Colonic mucosa (tissue), 1 donor: ENCODE measurements around a stretch of chr14.

DNA sequence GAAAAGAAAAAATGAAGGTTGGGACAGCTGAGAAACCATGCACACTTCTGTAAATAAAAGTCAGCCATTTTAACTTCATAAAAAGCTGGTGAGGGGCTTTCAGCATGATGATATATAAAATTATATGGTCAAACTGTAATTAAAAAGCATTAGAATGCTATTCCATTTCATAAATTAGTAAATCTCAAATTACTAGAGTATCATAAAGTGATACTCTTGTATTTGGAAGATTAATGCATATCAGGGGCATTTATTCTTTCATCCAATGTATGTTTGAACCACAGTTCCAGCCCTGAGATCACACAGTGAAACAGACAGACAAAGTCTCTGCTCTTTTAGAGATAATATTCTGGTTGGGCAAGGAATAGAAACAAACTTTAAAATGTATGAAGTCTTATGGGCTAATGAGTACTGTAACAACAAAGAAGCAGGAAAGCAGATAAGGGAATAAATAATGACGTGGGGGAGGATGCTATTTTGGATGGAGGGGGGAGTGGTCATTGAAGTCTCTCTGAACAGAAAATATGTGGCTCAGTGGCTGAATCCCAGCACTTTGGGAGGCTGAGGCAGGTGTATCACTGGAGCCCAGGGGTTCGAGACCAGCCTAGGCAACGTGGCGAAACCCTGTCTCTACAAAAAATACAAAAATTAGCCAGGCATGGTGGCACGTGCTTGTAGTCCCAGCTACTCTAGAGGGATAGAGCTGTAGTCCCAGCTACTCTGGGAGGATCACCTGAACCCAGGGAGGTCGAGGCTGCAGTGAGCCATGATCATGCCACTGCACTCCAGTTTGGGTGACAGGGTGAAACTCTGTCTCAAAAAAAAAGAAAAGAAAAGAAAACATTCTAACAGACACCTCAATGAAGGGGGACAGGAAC lies 21.3 kb downstream of the TTC8 start:
- PRO-cap: no peak

DNA sequence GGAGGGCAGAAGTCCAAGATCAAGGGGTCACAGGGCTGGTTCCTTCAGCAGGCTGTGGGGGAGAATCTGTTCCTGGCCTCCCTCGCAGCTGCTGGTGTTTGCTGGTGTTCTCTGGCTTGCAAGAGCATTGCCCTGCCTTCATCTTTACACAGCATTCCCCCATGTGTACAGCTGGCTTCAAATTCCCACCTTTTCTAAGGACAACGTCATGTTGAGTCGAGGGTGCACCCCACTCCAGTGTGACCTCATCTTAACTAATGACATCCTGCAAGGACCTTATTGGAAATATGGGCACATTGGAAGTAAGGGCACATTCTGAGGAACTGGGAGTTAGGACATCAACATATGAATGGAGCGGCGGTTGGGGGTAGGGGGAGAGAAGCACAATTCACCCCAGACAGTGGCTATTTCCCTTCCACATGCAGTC lies 123.6 kb downstream of the FOXN3 start:
- PRO-cap: no peak

GRCh38 chr14:89402855-89403376 lies 14.1 kb downstream of the FOXN3 start:
- PRO-cap: no peak

- PRO-cap: no peak
These were observed 7.7 kb downstream of the FOXN3 start for GRCh38 chr14:89409250-89409883.

DNA sequence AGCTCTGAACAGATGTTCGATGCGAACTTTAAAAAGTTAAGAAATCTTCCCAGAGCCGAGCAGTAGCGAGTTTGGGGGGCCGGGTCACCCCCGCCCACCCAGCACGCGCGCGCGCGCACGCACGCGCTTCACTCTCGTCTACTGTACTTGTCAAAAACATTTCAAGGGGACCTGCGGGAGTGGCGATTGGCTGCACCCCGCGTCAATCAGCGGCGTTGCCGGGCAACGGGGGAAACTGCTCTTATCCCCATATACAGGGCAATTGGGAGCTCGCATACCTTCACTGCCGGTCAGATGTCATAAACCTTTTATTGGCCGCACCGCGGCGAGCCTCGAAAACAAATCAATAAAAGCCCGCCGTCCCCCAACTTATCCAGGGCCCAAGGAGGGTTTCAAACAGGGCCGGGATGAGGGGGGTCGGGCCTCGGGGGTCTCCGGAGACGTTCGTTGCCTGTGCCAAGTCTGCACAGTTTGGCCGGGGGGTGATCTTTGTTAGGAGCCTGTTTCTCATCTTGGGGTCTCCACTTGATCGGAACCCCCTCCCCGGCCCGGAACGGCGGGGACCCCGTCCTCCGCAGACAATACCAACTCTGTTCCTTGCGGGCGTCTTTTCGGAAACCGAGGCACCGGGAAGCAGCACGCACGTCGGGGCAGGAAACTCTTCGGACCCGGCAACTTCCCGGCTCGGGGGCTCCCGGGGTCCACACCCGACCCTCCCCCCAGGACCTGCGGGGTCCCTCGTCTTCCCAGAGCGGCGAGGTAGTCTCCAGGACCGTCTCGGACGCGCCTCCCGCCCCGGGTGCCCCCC lies 807 bp downstream of the FOXN3 start:
- PRO-cap: bidirectional peak, plus-strand start at position 261 of the sequence, minus-strand start at position 136 of the sequence; bidirectional peak, plus-strand start at position 614 of the sequence, minus-strand start at position 334 of the sequence

DNA sequence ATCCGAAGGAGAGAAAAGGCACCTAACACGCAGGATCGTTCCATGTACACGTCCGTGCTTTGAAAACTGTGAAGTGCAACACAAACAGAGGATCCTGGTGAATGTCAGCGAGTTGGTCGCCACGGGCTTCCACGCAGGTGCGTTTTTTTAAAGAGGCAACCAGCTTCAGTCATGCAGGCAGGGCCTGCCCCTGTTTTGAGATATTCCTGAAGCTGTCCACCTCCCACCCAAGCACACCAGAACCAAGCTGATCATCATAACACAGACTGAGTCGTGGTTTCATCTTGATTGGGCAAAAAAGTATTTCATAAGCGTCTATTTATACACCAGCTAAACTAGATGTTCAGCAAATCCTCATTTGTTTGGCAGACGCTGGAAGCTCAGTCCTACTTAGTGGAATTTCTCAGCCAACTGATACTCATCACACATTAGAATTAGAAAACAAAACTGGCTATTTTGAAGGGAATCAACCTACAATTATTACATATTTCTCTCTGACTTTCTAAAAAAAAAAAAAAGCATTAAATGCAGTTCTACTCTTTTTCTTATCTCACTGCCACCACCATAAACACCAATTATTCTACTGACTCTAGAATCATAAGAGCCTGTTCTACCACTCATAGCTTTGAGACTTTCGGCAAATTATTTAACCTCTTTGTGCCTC lies 52.9 kb upstream of the FOXN3 start:
- PRO-cap: no peak

GRCh38 chr14:89614148-89614949 lies 197.3 kb upstream of the FOXN3 start:
- PRO-cap: no peak

- PRO-cap: unidirectional peak, minus-strand start at chr14:89621297
These were observed 204.0 kb upstream of the FOXN3 start for GRCh38 chr14:89620966-89621528.

GRCh38 chr14:89659248-89659633 lies 242.2 kb upstream of the FOXN3 start:
- PRO-cap: no peak

DNA sequence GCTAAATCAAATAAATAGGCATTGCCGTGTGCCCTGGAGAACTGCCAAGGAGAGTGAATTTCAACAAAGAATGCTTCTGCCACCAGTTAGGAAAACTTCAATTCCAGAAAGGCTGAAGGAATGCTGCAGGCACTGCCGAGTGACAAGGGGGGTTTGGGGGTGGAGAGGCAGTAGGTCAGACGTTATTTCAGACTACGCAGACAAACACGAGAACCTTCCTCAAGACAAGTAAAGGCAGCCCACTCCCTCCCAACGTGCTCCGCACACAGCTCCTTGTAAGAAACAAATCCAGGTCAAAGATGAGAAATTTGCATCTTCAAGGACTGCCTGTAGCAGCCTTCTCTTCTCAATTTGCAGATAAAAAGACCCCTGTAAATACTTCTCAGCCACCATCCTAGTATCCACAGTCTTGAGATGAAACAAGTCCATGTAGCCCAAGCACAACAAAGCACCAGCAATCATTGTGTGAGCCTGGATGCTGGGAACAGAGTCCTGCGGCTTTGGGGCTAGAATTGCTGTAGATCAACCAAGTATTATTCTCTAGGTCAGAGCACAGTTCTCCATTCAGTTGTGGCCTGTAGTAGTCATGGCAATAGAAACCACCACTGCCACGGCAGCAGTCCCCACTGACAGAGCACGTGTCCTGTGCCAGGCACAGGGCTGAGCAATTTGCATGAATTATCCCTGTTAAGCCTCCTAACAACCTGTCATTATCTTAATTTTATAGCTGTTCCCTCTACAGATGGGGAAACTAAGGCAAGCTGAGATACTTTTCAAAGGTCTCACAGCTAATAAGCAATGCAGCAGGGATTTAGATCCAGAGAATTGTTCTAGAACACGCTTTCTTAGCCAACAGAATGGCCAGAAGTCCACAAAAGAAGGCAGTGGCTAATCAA lies 43.1 kb downstream of the EFCAB11 start:
- PRO-cap: no peak

GRCh38 chr14:90272558-90273275 lies 16.4 kb downstream of the PSMC1 start:
- PRO-cap: no peak

GRCh38 chr14:90381954-90382600 lies 14.8 kb upstream of the CALM1 start:
- PRO-cap: bidirectional peak, plus-strand start at chr14:90382292, minus-strand start at chr14:90382152; unidirectional peak, plus-strand start at chr14:90382562

DNA sequence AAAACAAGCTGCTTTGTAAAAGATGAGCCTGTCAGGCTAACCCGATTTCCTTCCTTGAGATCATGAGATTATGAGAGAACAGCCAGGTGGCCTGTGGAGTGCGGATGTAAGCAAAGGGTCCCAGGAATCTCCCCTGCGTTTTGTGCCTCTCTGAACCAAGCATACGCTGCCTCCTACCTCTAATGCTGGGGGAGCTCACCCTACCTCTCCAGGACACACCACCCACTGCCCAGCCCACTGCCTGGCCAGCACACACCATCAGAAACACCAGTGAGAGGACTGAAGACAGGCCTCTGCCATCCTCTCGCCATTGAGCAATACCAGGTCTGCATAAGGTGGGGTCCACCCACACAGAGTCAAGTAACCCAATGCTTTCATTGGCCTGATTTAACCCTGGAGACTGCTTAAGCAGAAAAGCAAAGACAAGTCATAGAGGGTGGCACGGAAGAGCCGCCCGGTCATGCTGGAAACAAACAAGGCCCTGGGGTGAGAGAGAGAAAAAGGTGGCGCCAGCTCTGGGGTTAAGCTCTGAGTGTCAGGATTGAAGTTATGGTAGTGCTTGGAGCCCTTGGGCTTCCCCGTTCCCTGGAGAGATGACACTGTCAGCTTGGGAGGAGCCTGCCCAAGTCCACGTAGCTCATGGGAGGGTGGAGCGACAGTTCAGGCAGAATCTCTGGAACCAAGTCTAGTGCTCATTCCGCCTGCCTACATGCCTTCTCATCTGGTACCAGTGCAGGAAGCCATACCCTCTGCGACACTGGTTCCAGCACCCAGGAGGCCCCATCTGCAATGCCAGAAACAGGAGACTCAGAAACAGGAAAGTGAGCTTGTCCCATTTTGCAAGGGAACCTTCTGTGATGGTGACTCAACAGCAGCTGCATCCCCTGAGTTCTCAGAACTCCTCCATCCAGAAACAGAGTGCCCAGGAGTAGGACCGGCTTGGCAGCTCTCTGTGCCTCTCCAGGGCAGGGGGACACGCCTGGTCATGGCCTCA lies 46.7 kb downstream of the CALM1 start:
- PRO-cap: no peak

GRCh38 chr14:90574294-90575092 lies 177.7 kb downstream of the CALM1 start:
- PRO-cap: no peak

DNA sequence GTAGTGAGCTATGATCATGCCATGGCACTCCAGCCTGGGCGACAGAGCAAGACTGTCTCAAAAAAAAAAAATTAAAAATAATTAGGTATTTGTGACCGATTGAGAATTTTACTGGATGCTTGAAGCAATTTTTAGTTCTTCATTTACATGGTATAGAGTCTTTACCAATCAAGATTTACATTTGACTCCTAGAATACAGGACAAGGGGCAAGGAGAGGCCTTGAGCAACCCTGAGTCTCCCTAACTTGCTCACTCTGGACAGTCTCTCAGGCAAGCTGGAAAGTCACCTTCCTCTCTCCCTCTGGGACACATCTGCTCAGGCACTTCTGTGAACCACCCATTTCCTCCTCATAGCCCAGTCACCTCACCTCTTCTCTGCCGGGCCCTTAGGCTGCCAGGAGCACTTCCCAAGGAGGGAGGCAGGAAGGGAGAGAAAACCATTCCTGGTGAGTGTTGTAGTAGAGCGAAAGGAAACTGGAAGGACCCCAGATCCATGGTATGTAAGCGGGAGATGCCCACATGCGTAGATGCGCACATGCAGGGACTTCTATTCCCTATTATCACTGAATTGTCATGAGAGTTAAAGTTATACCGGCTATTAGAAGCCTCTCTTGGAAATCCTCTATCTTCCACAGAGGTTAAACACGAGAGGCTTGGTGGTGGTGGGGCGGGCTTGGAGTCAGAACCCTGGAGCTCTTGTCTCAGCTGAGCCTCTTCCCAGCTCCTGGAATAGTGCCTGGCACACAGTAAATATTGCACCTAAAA lies 202.7 kb downstream of the TTC7B start:
- PRO-cap: no peak

DNA sequence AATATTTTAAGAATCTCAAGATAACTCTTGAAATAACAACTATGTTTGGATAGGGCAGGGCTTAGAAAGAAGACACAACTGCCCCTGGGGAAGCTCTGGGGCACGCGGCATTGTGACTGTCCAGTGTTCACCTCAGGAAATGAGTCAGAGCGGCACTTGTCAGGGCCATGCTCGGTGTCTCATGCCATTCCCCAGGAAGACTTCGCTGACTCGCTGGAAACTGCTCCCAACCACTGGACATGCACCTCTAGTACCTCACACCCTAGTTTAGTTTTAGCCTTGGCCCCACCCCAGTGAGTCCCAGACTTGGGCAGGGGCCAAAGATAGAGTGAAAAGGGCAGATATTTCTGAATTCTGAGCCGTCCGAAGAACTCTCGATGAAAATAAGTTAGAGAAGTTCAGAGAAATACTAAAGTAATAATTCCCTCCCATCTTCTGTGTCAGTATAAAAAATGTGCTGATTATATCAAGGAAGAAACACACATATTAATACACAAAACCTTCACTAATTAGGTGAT lies 191.9 kb downstream of the TTC7B start:
- PRO-cap: no peak

DNA sequence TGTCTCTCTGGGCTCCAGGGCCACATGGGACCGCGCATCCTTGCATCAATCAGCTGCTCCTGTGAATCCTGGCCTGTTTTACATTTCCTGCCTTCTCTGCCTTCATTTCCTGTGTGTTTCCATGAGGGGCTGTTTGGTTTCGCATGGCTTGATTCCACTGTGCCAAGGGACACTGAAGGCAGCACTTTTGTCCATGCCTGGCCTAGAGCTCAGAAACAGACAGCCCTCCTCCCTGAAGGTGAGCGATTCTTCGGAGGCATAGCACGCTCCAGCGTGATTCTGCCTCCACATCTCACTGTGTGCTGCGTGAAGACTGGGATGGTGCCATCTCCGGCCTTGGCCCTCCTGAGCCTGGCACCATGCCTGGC lies 187.5 kb downstream of the TTC7B start:
- PRO-cap: no peak

GRCh38 chr14:90642124-90643069 lies 173.8 kb downstream of the TTC7B start:
- PRO-cap: no peak

- PRO-cap: no peak
These were observed 151.4 kb downstream of the TTC7B start for GRCh38 chr14:90664875-90665222.

- PRO-cap: no peak
These were observed 139.4 kb downstream of the TTC7B start for GRCh38 chr14:90676776-90677310.